Jejunum (tissue), 1 donor: ENCODE data around the genes HTR3A and NNMT.

DNA sequence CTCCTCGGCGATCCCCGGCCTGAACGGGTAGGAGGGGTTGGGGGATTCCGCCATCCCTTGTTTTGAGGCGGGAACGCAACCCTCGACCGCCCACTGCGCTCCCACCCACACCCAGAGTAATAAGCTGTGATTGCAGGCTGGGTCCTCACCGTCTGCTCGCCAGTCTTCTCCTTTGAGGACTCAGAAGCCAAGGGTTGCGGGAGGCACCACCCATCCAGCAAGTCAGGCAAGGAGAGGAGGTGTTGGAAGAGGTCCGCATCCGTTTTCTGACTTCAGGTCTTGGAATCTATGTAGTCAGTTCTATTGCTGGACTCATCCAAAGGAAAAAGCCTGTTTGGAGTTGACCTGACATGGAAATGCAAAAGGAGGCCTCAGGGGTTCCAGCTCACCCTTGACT is 309 bp upstream of the DRD2 start:
- PRO-cap = no peak

DNA sequence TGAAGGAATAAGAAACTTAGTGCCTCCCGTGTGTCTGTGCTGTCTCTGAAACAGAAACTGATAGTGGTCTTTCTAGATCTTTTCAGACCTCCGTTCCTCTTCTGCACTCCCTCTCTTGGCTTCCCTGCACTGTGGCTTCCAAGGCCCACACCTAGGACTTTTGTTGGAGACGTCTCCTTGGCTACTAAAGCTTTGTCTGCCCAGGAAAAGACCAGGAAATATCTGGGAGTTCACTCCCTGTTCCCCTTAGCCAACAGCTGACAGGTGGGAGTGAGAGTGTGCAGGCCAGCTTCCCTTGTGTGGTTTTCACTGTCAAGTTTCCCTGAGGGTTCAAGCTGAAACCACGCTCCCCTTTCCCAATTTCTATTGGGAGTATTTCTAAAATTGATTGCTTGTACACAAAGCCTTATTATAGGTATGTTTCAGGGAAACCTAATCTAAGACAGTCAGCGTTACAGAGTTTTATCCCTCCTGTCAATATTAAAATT is 10.0 kb upstream of the HTR3B start:
- PRO-cap = no peak

- PRO-cap = no peak
Measured at GRCh38 chr11:113974473-113975682, at the start of gene HTR3A. TSS of gene HTR3A (plus strand) at chr11:113975108.

- PRO-cap = unidirectional peak, plus-strand start at chr11:114044313
Measured at GRCh38 chr11:114044000-114044393, 15.5 kb upstream of the ZBTB16 start.

DNA sequence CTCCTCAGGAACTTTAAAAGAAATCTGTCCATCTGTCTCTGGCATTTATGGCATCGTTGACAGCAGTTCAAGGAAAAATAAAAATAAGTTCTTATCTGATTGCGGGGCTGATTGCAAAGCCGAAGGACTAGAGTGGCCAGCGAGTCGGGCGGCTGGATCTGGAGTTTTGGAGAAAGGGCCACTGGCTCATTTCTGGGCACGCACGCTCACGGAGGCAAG is 16.6 kb downstream of the ZBTB16 start:
- PRO-cap = no peak

- PRO-cap = bidirectional peak, plus-strand start at chr11:114162842, minus-strand start at chr11:114162822; bidirectional peak, plus-strand start at chr11:114163003, minus-strand start at chr11:114162961
Measured at GRCh38 chr11:114162711-114163840, 103.6 kb downstream of the ZBTB16 start.

GRCh38 chr11:114165212-114165792 is 105.8 kb downstream of the ZBTB16 start:
- PRO-cap = no peak

DNA sequence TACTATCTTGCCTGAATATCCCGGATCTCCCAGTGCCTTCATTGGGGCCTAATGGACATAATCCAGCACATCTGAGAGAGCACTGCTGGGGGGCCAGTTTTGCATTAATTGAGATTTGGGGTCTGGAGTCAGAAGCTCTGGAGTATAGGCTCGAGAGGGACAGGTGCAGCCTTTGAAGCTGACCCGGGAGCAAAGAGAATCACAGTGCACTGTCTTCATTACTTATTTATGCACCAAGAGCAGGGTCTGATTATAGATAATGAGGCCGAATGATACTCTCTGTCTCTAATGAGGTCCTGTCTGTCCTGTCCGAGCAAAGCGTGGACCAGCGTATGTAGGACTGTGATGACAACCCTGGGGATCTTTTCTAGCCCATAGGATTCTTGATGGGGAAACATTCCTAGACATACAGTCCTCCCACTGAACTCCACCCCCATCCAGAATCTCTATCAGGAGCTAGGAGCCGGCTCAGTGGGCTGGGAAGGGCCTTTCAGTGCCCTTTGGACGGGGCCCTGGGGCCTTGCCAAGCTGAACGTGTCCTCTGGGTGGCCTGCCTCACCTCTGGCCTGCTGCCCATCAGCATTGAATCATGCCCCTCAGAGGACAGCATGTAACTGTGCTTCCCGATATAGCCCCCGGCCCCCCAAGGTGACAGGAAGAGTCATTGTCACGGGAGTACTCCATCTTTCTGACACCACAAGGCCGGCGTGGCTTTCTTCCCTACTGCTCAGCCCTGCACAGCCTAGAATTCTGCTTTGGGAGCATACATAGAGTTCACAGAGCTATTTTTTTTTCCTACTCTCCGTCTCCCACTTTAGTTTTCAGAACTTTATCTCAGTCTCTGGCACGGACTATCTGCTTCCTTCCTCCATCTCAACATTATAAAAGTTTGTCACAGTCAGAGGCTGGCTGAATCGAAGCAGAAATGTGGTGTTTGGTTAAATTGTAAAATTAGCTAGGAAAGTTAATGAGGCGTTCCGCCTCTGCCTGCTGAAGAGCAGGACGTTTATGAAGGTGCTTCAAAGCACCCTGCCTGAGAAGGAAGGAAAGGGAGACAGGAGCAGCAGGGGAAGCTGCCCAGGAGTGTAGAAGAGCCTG is 111.8 kb downstream of the ZBTB16 start:
- PRO-cap = bidirectional peak, plus-strand start at position 657 of the sequence, minus-strand start at position 342 of the sequence

DNA sequence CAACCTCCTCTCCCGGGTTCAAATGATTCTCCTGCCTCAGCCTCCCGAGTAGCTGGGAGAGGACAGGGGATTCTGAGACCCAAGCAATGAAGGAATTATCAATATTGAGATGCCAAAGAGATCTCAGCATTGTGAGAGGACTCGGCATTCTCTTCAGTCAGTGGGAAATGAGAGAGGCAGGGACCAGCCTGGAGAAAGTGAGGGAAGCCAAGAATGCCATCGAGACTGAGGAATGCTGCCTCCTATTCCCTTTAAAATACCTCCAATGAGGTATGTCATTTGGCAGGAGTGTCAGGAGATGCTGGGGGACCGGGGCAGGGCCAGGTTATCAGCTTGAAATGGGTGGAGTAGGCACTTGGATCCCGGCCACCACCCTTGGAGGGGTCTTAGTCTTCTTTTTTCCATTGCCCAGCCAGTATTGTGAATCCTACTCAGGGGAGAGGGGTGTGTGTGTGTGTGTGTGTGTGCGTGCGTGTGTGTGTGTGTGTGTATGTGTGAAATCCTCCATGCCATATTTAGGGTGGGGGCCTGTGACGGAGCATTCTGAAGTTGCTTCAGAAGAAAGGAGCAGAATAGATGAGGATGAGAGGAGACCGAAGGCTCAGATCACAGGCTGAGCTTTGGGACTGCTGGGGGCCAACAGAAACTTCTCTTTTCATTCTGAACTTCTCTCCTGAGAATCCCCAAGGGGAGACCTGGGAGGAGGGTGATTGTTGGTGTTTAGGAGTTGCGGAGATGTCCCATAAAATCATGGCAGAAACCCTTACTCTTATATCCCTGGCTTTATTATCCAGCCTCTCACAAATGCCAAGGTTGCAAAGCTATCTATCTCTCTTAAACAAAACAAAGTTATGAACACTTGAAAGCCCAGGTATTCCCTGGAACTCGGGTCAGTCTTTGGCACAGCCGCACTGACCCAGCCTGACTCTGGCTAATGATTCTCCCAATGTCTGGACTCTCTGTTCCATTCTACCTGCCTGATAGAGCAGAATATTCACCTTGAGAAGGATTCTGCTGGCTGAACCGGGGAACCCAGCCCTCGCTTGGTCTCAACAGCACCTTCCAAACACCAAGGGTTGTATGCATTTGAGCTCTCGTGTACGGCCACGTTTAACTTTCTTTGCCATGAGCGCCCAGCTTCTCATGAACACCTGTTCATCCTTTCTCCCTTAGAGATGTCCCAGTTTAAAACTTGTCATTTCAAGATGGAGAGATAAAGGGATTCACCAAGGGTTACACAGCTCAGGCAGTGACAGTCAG is 116.5 kb downstream of the ZBTB16 start:
- PRO-cap = no peak

- PRO-cap = no peak
Measured at GRCh38 chr11:114196011-114196865, 100.0 kb upstream of the NNMT start.

GRCh38 chr11:114197378-114197655 is 98.9 kb upstream of the NNMT start:
- PRO-cap = no peak

- PRO-cap = no peak
Measured at GRCh38 chr11:114239275-114239972, 56.8 kb upstream of the NNMT start.

DNA sequence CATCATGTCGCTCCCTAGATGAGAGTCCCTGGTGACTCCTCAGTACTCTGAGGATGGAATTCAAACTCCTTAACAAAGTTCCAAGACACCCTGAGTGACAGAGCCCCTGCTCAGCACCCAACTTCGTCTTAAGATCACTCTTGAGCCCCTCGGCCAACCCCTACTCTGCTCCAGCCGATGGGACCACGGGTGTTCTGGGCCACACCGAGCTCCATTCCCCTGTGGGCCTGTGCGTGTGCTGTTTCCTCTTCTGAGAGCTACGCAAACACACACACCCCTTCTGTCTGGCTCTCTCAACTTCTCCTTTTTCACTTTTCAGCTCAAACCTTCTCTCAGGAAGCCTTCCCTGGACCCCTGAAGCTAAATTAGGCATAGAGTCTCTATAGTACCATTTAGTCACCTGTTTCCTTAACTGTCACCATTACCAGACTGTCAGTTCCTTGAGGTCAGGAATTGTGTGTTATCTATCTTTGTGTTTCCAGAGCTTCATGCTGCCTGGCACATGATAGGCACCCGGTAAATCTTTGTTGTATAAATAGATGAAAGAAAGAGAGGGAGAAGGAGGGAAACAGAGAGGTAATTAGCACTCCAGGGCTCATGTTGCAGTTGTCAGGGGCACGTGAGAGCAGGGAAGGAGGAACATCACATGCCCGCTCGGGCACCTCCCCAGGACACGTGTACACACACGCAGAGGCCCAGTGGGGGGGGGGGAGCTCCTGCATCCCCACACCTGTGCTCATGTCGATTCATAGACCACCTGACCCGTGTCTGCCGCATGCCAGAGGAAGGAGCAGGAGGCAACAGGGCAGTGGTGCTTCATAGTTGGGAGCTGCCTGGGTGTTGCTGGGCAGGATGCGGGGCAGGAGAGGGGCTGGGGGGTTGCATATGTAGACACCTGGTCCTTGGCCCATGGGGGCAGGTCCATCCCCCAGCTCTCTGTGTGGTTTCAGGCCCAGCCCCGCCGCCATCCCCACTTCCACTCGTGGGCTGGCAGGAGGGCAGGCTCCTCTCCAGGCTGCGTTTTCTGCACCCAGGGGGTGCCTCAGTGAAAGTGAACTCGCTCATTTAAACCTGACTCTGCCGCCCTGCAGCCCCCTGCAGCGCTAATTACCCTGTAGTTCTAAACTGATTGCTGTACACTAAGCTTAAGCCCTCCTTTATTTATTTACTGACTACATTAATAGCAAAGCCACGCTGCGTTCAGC is 37.1 kb upstream of the NNMT start:
- PRO-cap = no peak

- PRO-cap = bidirectional peak, plus-strand start at chr11:114296500, minus-strand start at chr11:114296253; unidirectional peak, plus-strand start at chr11:114296920
Measured at GRCh38 chr11:114295992-114297151, at the start of gene NNMT. TSS of gene NNMT (plus strand) at chr11:114296399.

- PRO-cap = no peak
Measured at GRCh38 chr11:114666119-114666473, 12.2 kb upstream of the NXPE2 start.

DNA sequence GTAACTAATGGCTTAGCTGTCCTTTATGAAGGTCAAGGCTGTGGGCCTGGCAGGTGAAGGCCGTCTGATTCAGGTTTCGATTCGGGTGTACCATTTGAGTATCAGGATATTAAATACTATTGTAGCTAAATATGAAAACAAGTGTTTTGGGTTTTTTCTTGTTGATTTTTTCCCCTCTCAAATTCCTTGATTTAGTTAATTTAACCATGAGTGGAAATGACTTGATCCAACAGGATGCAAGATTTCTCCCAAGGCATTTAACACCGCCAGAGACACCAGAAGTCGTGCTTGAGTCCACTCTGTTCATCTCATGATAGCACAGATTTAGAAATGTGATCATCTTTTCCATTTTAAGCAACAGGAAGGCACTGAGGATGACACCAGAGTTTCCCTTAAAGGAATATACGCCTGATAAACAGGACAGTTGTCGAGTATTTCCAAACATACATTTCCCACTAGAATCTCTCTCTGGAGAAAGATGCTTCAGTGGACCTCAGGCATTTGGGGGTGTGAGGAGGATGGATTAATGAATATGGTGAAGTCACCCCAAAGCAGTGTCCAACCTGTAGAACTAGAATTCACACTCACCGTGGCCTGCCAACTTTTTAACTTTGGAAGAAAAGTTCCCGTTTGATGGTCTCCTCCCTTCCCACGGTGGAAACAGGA is 318.7 kb downstream of the CADM1 start:
- PRO-cap = no peak

- PRO-cap = no peak
Measured at GRCh38 chr11:115502920-115503819, 1.0 kb downstream of the CADM1 start.

DNA sequence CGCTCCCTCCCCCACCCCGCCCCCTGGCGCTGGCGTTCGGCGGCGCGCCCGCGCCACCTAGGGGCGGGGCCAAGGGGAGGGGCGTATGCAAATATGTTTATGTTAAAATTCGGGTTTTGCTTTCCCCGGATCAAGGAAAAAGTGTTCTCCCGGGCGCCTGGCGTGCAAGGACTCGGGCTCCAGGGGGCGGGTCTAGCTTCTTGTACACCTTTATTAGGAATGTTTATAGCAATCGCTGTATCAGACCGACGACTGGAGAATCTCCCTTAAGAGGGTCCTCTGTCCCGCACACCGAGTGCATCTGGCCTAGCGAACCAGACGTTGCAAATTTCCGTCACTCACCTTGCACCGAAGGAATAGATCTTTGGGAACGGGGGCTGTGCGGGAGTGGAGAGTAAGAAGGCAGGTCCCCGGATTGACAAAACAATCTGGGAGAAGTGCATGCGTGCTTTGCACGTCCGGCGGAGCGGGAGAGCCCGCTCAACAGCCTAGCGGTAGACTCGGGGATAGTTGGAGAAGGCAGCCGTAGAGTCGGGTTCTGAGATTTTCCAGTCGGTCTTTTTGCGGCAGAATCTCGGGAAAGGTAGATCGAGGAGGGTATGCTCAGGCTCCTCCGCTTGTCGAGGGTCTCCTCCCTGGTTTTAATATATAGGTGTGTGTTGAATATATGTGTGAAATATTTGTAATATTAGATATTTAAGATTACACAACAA is 482 bp upstream of the CADM1 start:
- PRO-cap = bidirectional peak, plus-strand start at position 144 of the sequence, minus-strand start outside the sequence; bidirectional peak, plus-strand start at position 509 of the sequence, minus-strand start at position 485 of the sequence

DNA sequence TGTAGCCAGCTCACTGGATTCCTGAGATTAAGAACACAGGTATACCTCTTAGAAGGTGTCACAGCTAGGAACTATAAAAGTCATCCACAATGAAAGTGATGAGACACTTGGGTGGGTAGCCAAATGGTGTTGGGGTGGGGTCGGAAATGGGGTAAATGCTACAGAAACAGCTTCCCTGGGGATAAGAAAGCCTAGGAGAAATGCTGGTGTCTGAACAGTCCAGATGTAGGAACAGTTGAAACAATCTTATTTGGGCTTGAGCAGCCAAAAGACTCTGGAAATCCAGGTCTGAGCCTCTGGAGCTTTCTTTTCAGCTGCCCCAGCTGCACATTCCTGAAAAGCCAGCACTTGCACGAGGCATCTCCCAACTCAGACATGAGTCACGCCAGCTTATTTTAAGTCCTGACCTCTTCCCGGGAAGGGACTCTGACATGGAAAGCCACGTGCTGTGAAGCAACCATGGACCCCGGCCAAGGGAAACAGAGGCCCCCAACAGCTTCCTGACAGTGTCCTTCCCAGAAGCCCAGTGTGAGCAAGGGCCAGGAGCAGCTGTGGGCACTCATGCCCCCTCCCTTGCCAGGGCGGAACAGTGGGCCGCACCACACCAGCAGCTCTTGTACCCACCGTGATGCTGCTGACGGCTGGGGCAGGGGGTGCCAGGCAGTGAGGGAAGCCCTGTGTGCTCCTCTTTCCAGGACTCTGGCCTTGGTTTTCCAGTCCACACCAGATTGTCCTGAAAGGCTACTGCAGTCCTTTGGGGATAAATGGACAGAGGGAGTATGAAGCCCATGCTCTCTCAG is 118.7 kb upstream of the CADM1 start:
- PRO-cap = no peak

DNA sequence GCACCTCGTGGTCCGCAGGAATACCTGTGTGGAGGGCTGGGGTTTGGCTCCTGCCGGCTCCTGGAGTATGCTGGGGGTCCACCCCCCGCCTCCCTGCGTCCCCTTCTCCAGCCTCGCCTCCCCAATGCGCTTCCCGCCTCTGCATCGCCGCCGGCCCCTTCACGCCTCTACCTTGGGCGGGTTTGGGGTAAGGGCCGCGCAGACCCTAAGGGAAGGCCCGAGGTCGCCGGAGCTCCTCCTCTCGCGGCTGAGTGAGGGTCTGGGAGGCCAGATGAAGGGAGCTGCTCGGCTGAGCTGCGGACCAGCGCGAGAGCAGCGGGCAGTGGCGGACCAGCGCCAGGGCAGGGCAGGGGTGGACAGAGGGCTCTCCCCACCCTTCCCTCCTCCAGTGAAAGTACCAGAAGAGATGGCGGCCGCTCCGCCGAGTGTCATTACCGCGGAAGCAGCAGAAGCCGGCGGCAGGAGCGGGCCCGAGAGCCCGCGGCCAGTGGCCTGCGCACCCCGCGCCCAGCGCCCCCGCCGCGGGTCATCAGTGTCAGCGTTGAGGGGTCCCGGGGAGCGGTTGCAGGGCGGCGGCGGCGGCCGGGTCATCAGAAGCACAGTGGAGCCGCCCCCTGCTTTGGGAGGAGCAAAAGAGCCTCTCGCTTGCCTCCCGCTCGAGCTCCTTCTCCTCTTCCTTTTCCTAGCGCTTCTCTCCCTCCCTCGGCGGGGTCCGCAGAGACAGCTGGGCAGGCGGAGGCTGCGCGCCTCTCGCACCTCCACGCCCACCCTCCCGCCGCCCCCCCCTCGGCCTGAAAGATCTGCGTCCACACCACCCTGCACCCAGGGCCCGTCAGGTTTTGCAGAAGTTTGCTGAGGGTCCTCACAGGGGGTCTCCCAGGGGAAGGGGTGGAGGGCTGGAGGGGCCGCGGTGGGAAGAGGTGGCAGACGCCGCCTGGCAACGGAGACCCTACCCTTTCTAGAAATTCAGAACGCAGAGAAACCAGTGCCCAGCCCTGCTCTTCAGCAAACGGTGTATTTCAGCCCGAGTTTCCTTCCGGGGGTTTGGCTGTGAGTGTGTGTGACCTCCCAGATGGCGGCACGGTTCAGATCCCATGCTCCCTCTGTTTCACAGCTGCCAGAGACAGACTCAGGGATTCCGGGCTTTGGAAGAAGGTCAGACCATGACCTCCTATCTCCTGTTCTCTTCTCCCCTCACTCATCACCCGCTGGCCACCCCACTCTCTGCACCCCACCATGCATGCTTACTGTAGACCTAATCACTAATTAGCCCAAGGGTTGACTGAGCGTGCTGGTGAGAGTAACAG is 255.8 kb upstream of the CADM1 start:
- PRO-cap = bidirectional peak, plus-strand start at position 400 of the sequence, minus-strand start at position 324 of the sequence; bidirectional peak, plus-strand start at position 678 of the sequence, minus-strand start at position 603 of the sequence